Neural crest cell (in vitro differentiated cells): Measurements from ENCODE around the gene ACSF2.

GRCh38 chr17:50201718-50202123 is 290 bp upstream of the COL1A1 start:
- PRO-cap: no peak

DNA sequence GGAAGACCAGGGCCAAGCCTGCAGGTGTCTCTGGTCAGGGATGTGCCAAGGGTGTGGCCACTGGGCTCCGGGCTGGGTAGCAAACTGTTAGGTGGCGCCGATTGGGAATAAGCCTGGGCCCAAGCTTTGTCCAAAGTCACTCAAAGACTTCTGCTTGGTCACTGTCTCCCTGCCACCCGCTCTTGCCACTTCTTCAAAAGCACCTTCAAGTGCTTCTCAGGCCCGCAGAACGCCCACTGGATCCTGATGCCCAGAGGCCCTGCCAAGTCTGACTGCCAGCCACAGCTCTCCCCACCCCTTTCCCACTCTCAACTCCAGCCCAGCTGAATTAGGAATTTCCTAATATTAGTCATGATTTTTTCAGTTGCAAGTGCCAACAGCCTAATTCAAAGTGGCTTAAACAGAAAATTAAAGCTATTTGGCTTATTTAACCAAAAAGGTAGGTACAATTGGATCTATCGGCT is 20.7 kb upstream of the COL1A1 start:
- PRO-cap: no peak

DNA sequence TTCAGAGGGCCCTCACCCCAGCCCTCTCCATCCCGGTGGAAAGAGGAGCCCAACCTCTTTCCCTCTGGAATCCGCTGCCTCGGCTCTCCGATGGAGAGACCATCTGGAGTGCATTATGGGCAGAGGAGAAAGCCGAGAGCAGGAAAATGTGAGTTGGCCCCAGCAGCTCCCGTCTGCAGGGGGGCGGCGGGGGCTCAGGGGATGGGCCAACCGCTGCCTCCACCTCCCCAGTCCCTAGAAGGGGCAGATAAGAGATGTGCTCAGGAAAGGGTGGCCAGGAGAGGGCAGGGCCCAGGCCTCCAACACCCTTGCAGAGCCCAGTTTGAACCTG is 15.3 kb upstream of the TMEM92 start:
- PRO-cap: no peak

DNA sequence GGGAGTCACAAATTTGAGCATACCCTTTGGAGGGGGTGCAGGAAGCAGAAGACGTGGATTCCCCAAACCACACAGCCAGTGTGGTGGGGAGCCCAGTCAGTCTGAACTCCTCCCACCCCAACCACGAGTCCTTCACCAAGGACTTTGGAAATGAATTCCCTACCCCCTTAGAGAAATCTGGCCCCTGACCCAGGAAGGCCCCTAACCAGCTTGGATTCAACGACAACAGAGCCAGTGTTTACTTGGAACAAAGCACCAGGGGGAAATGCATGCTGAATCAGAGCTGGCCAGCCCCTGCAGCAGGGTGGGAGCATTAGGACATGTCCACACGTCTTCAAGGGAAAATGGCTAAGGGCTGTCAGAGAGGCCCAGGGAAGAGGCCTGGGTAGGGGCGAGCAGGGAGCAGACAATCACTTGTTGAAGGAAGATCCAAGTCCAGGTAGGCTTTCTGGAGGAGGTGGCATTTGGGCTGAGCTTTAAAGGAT is 5.4 kb upstream of the TMEM92 start:
- PRO-cap: bidirectional peak, plus-strand start at position 280 of the sequence, minus-strand start at position 103 of the sequence

- PRO-cap: bidirectional peak, plus-strand start at chr17:50425764, minus-strand start at chr17:50425770; bidirectional peak, plus-strand start at chr17:50426218, minus-strand start at chr17:50426001
Observed at GRCh38 chr17:50425310-50426454, at the start of gene ACSF2. Gene ACSF2, plus strand, starts transcription at chr17:50426218.

DNA sequence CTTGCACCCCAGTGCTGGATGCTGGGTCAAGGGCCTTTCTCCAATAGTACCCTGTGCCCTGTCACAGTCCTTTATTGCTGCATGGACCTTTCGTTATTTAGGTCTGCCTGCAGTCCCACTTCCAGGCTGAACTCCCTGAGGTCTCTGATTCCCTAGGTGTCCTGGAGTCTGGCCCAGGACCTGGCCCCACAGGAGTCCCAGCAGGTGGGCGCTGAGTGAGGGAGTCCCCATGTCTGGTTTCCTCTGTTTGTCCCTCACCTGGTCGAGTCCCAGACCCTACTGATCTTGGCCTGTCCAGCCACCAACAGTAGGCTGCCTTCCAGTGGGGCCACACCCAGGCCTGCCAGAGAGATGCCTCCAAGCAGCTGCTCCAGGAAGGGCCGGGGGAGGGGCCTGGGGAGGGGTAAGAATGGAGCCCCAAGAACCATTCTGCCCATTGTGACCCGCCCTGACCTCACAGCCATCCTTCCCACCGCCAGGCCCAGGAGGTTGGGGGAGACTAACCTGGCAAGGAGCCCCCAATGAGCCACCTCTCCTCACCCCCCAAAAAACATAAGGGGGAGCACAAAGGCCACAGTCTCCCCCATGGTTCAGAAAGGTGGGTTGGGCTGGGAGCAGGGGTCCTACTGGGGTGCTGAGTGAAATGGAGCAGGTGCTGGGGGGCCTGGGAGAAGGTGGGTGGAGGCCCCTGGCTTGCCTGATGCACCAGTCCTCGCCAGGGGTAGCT is 753 bp downstream of the SPATA20 start:
- PRO-cap: no peak

DNA sequence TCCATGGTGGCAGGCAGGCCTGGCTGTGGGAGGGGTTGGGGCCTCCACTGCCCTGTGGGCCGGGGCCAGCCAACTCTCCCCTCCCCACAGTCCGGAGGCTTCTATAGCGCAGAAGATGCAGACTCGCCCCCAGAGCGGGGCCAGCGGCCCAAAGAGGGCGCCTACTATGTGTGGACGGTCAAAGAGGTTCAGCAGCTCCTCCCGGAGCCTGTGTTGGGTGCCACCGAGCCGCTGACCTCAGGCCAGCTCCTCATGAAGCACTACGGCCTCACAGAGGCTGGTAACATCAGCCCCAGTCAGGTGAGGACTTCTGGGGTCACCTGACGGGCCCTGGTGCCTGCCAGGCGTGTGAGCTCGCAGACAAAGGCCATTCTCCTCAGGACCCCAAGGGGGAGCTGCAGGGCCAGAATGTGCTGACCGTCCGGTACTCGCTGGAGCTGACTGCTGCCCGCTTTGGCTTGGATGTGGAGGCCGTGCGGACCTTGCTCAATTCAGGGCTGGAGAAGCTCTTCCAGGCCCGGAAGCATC is 3.7 kb downstream of the SPATA20 start:
- PRO-cap: no peak

DNA sequence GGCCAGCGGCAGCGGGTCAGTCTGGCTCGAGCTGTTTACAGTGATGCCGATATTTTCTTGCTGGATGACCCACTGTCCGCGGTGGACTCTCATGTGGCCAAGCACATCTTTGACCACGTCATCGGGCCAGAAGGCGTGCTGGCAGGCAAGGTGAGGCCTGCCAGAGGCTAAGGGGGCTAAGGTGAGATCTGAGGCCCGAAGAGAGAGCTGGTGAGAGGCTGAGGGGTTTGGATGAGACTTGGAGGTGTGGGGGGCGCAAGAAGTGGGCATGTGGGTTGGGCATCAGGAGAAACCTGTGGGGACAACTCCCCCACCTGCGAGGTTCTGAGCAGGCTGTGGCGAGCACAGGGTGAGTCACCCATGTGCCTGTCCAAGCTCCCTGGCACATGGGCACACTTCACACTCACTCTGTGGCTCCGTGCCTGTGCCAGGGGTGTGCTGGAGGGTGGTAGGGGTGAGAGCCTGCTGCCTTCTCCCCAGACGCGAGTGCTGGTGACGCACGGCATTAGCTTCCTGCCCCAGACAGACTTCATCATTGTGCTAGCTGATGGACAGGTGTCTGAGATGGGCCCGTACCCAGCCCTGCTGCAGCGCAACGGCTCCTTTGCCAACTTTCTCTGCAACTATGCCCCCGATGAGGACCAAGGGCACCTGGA is 34.6 kb downstream of the ANKRD40 start:
- PRO-cap: no peak

- PRO-cap: unidirectional peak, plus-strand start at chr17:50690427
Observed at GRCh38 chr17:50689841-50690564, 17.7 kb downstream of the ANKRD40 start.

GRCh38 chr17:50763129-50763673 is 4.1 kb downstream of the ANKRD40CL start:
- PRO-cap: no peak

DNA sequence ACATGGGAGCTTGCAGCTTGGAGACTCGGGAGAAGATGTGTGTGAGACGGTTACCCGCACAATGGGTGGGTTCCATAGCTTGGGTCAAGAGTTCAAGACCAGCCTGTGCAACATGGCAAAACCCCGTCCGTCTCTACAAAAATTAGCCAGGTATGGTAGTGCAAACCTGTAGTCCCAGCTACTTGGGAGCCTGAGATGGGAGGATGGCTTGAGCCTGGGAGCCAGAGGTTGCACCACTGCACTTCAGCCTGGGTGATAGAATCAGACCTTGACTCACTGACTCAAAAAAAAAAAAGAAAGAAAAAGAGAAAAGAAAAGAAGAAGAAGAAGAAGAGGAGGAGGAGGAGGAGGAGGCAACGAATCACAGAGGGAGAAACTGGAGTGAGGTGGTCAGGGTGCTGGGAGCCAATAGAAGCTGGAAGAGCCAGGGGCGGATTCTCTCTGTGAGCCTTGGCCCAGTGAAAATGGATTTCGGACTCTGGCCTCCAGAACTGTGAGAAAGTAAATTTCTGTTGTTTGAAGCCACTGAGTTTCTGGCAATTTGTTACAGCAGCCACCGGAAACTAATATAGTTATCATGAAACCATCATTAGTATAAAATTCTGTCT is 27.9 kb upstream of the WFIKKN2 start:
- PRO-cap: no peak

DNA sequence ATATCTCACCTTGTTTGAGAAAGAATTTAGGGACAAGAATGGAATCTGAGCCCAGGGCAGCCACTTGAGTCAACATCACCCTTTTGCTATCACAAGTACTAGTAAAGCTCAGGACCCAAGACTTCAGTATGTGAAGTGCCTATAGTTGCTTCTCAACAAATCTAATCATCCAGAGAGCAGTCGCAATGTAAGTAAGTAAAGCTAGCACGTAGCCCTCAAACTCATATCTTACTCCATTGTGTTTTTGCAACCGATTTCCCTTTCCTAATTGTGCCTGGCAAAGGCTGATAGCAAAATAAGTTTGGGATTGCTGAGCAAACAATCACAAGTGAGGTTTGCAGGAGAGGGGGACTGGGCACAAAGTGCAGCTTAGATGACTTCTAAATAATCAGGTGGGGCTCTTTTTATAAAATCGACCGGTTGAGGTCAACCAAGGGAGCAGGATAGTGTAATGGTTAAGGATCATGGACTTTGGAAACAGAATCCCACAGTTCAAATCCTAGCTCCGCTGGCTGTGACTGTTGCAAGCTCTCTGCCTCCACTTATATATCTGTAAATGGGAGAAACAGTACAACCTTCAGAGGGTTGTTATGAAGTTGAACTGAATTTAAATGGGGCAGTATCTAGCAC is 13.0 kb downstream of the TOB1 start:
- PRO-cap: no peak

- PRO-cap: no peak
Observed at GRCh38 chr17:50855735-50856489, 10.2 kb downstream of the TOB1 start.

GRCh38 chr17:50864595-50865910 is 1.1 kb downstream of the TOB1 start:
- PRO-cap: bidirectional peak, plus-strand start at chr17:50865721, minus-strand start at chr17:50865631

DNA sequence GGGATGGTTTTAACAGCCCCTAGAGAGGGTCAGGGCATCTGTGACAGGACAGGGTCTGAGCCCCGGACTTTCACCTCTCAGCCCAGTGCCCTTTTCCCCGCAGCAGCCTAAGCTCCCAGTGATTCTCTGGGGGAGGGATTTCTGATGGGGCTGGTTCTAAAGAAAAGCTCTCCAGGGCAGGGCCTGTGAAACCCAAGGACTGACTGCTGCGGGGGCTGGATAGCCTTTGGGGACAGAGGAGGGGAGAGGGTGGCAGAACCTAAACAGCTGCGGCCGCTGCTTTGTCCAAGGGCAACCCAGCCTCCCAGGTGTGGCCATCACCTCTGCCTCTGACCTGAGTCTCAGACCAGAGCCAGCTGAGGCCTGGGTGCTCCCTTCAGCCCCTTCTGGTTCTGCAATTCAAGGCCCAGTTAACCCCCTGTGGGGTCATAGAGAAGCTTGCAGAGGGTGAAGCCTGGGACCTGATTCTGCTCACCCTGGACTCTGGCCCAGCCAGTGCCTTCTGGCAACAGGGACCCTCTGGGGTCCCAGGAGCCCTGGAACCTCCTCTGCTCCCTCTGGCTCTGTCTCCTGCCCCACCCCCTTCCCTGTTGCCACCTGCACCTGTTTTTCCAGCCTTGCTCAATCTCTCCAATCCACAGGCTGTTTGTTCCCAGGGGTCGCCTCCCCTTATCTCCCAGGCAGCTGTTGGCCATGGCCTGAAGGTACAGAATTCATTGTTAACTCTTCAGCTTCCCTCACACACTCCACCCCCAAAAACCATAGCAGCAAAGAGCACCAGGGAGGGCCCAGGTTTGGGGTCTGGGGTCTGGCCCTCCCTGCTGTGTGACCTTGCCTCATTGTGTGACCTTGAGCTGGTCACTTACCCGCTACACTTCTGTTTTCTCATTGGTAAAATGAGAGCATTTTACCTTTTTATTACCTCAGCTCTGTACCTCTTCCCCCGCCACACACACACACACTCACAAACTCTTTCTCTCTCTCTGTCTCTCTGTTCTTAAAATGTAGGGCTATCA is 39.1 kb upstream of the TOB1 start:
- PRO-cap: no peak

- PRO-cap: no peak
Observed at GRCh38 chr17:50908841-50909748, 42.9 kb upstream of the TOB1 start.

GRCh38 chr17:50947997-50948588 is 81.9 kb upstream of the TOB1 start:
- PRO-cap: no peak

DNA sequence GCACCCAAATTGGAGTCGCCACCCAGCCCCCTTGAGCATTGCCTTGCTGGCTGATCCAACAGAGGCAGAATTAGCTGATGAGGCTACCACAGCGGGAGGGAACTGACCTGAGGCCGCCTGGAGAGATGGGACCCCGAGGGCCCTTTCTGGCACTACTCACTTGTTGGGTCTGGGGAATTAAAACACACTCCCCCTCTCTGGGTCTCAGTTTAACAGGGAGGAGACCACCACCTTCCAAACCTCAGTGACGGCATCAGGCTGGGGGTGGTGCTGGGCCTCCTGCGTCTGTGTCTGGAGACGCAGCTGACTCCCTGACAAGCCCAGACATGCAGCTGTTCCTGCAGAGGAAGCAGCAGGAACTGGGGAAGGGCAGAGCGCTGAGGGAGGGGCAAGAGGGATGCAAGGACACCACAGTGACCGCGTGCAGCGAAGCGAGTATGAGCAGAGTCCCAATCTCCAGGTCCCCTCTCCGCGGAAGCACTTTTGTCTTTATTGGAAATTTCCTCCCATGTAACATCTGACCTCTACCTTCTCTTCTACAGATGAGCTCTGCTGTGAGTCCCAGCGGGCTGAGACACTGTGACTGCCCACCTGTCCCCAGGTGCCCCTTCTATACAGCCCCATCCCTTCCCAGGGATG is 88.1 kb upstream of the TOB1 start:
- PRO-cap: bidirectional peak, plus-strand start at position 323 of the sequence, minus-strand start at position 361 of the sequence

DNA sequence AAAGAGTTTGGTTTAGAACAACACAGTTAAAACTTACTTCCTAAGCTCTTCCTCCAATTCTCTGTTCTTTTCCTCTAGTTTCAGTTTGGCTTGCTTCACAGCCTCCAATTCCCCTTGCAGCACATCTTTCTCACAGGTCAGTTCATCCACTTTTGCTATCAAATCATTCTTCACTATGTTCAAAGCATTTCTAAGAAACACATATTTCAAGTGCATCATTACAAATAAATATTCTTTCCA is 114.7 kb downstream of the SPAG9 start:
- PRO-cap: no peak

GRCh38 chr17:51080419-51080768 is 40.3 kb downstream of the SPAG9 start:
- PRO-cap: no peak